Smooth muscle cell (in vitro differentiated cells): ENCODE data around the genes PHOX2B, CORIN, CNGA1, FRYL, DCUN1D4 and LRRC66.

GRCh38 chr4:41748591-41749572 is at the start of gene PHOX2B:
Gene PHOX2B (minus strand): TSS chr4:41748725.
- RAMPAGE, long total RNA: no peak

DNA sequence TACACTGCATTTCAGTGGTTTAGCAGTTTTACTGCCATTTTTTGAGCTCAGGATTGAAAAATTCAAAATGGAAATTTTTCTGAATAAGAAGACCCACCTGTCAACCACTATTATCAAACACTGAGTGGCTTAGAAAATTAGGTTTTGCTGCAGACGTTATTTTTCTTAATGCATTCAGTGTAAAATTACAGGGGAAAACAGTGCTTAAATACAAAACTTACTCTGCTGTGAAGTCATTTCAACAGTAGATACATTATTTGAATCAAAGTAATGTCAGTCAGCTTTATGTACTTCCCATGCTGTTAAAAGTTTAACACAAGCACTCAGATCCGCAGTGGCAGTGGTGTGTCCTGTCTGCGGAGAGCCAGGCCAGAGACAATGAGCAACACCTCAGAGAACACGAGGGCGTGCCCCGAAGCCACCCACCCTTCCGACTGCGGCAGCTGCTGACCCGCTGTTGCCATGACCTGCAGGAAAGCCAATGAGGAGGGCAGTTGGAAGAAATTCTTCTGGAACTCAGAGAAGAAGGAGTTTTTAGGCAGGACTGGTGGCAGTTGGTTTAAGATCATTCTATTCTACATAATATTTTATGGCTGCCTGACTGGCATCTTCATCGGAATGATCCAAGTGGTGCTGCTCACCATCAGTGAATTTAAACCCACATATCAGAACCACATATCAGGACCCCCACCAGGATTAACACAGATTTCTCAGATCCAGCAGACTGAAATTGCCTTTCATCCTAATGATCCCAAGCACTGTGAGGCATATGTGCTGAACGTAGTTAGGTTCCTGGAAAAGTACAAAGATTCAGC is 38.6 kb downstream of the SLC30A9 start:
- RAMPAGE, long total RNA: no peak

GRCh38 chr4:42398723-42399483 is 1.6 kb downstream of the SHISA3 start:
- RAMPAGE, long total RNA: no peak

DNA sequence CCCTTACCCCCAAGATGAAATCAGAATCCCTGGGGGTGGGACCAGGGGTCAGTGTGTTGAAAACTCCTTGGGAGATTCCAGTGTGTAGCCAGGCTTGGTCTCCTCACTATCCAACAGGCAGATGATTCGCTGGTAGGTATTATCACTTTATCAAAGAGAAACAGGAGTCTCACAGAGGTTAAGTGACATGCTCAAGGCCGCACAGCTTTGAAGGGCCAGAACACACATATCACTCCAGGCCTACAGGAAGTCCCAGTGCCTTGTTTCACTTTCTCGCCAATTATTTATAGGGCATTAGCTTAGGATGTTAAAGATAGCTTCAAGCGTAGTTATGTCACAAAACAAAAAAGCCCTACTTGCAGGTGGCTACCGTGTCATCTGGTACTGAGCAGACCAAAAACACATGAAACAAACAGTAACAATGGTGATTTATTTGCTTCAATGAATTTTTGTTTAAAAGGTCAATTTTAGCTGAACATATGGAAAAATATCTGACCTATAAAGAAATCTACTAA is 13.2 kb downstream of the ATP8A1 start:
- RAMPAGE, long total RNA: no peak

DNA sequence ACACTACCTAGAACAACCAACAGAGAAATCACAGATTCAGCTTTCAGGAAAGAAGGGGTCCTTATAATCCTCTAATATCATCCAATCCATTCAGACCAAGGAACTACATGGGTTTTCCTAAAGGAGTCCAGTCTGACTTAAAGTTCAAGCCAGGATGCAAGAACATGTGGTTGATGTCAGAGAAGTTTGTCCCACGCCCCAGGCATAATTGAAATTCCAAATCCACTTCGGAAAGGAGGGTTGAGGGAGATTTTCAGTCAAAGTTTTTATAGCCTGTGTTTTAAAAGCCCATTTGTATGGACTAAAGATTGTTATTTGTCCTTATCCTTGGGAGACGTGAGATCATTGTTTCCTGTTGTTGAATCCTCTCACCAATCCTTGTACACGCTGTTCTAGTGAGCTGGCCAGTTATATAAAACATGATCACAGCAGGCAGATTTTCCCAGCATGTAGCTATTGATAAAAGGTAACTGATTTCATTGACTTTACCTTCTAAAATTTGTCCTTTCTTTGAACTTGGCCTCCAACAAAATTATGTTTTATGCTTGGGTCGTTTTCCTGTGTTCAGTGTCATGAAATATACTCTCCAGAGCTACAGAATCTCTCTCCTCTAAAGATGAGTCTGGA is 92.7 kb downstream of the ATP10D start:
- RAMPAGE, long total RNA: no peak

- RAMPAGE, long total RNA: no peak
Observed at GRCh38 chr4:47704521-47704790, 133.4 kb downstream of the CORIN start.

DNA sequence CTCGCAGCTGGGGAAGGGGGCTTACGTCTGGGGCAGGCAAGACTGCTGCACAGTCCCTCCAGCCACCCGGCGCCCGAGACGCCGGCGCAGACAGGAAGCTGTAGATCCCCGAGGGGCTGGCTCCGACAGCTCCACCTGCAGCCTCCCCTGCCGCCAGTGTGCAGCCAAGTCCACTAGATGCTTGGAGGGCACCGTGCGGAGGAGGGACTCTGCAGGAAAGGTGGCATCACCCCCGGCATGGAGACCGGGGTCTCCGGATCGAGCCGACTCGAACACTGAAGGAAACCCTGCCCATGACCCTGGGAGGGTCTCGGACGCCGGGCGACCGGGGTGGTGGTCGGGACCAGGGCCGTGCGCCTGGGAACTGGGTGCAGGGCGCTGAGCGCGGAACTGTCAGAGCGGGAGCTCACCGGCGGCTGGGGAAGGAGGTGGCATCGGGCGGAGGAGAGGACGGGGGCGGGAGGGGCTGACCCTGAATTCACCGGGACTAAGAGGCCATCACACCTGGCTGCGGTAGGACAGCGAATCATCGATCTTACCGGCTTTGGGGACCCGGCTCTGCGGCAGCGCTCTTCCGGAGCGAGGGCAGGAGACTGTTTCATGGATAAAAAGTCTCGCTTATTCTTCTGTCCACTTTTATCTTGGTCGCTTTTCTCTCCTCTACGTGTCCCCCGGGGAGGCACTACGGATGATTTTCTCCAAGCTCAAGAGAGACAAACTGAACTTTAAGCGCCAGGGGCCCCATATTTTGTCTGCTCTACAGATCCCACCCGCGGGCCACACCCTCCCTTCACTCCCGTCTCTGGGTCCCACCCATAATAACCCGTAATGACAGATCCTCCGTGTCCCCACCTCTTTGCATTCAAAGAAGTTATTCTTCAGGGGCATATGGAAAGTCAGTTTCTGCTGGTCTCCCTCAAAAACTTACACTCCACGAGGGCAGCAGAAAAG is at the start of gene CORIN:
Gene CORIN, minus strand, starts transcription at position 720 of the 951 bp plus-strand sequence.
- RAMPAGE, long total RNA: no peak

DNA sequence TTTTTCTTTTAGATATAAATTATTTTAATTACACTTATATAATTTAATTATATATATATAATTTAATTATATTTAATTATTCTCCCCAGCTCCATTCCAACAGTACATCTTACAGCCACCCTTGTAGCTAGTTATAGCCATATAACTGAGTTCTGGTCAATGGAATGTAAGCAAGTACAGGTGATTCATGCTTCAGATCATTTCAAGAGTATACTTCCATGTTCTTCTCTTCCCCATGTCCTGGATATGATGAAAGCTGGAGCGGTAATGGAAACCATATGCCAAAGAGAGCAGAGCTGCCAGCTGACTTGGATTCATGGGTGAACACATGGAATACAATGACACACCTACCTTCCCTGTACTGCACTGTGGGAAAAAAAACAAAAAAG is 17.4 kb upstream of the CORIN start:
- RAMPAGE, long total RNA: no peak

DNA sequence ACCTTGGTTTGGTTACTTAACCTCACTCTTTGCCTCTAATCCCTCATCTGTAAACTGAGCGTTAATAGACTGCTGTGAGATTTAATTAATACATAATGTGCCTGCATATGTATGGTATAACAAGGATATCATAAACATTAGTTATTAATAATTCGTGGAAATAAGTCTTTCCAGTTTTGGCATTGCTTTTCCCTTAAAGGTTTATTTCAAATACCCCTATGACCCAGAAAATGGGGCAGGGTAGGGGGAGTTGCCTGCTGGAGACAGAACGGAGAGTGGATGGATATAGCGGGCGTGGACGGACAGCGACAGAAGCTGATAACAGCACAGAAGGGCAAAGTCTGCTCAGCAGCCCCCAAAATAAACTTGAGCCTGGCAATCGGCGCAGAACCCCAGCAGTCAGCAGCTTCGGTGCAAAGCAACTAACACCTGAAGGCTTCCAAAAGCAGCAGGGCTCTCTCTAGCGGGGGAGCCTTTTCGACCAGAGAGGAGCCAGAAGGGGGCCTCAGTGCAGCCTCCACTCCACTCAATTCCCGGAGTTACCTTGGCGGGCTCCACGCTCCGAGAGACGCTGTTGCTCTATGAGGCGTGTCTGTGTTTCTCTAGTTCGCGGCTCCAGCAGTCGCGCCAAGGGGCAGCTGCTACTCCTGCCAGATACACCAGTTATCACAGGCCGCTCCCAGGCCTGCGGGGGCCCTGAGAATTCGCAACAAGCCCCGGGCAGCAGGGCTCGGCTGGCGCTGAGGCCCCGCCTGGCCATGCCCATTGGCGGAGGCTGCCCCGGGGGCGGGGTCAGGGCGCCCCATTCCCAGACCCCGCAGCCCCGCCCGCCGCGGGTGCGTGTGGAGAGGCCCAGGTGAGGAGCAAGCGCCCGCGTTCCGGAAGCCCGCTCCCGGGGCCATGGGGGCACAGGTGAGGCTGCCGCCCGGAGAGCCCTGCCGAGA is at the start of gene CNGA1:
Gene CNGA1, minus strand, starts transcription at position 742 of the 944 bp plus-strand sequence.
- RAMPAGE, long total RNA: start-site peak on the minus strand centred at position 677 of the sequence, 148 bp wide, 73 and 28 reads in 2 replicates; start-site peak on the plus strand centred at position 857 of the sequence, 93 bp wide, 25 and 16 reads in 2 replicates

GRCh38 chr4:48779978-48780439 is at the start of gene FRYL:
Gene FRYL (minus strand): TSS chr4:48780279.
- RAMPAGE, long total RNA: start-site peak on the minus strand at chr4:48780105-48780288, 393 and 203 reads in 2 replicates

GRCh38 chr4:48862477-48863181 is 31.7 kb downstream of the OCIAD1 start:
- RAMPAGE, long total RNA: no peak

- RAMPAGE, long total RNA: start-site peak on the plus strand at chr4:51843111-51843187, 115 and 197 reads in 2 replicates
Observed at GRCh38 chr4:51842959-51844022, at the start of gene DCUN1D4. Gene DCUN1D4 (plus strand): TSS chr4:51843153.

DNA sequence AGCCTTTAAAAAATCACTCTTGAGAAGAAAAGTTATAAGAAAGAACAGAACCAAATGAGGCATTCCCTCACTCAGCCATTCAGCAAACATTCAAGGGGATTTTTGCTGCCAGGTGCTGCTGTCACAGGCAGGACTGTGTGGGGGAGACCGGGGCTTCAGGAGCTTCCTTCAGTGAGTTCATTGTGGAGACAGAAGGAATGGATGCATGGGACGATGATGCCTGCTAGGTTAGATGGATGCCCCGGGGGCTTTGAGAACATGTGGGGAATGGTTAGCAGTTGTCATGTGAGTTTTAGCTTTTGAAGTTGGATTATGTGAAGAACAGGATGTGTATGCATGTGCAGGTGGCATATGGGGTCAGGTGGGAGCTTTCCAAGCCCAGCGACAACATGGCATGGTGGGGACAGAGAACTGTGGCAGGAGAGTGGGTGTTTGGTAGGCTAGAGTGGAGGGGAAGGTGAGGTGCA is 8.2 kb downstream of the DCUN1D4 start:
- RAMPAGE, long total RNA: no peak

- RAMPAGE, long total RNA: no peak
Observed at GRCh38 chr4:51909203-51909705, 66.3 kb downstream of the DCUN1D4 start.

GRCh38 chr4:52016930-52017435 is 3.2 kb downstream of the LRRC66 start:
- RAMPAGE, long total RNA: no peak

- RAMPAGE, long total RNA: no peak
Observed at GRCh38 chr4:52020296-52020705, at the start of gene LRRC66. Gene LRRC66 (minus strand): TSS chr4:52020363.

DNA sequence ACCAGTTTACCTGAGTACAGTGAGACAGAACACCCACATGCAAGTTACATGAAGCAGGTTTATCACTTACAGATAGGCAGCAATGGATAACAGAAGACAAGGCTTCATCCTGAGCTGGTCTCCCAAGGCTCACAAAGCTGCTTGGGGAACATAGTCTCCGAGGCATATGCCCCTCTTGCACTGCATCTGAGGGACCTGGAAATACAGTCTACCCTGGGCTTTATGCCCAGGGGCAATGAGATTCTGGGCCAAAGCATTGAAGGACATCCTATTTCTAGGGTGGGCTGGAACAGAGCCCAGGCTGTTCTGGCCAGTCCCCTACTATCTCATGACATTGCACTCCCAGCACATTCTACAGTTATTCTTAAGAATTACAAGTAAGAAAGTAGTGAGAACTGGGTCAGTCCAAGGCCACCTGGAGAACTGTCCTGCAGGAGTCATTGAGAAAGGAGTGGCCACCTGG is 107.7 kb downstream of the USP46 start:
- RAMPAGE, long total RNA: no peak

GRCh38 chr4:52712087-52713088 is 38.8 kb downstream of the ERVMER34-1 start:
- RAMPAGE, long total RNA: no peak

GRCh38 chr4:52714433-52715439 is 36.5 kb downstream of the ERVMER34-1 start:
- RAMPAGE, long total RNA: no peak

DNA sequence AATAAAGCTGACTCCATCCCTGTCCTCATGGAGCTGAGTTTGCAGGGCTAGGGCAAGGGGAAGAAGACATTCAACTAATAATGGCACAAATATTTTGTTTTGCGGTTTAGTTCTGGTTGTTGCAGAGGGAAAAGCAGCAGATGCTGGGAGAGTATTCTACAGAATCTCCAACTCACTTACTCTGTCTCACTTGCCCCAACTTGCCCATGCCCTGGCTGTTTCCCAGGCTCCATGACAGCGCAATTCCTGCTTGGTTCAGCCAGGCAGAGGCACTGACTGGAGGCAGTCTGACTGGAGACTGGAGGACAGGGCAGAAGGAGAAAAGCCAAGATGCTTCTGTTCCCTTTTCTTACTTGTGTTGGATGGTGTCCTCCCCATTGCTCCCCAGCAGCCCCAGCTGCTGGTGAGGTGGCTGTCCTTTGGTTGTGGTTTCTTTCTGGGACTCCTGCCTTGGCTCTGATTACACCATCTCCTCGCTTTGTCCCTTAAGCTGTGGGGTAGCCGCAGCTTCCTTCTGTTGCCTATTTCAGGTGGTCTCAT is 24.4 kb upstream of the RASL11B start:
- RAMPAGE, long total RNA: no peak